Ovary (tissue), 7 donors: Measurements from ENCODE around the gene MGRN1.

GRCh38 chr16:4624704-4625551 is at the start of gene MGRN1:
Gene MGRN1 (plus strand): TSS chr16:4624826.
- PRO-cap, 7 experiments, result peak in 7 of 7 experiments; most common plus-strand start chr16:4624867 (in 4); most common minus-strand start chr16:4625397 (in 6)
- RAMPAGE, long total RNA, 2 experiments, result start-site peak on the plus strand in 2 of 2 experiments, at chr16:4624845-4624879 at its widest, 18 to 66 reads per replicate

GRCh38 chr16:4713115-4713647 is 19.8 kb downstream of the NUDT16L1 start:
- PRO-cap, 7 experiments, result no peak in any of the 7 experiments
- RAMPAGE, long total RNA, 2 experiments, result no peak in any of the 2 experiments

DNA sequence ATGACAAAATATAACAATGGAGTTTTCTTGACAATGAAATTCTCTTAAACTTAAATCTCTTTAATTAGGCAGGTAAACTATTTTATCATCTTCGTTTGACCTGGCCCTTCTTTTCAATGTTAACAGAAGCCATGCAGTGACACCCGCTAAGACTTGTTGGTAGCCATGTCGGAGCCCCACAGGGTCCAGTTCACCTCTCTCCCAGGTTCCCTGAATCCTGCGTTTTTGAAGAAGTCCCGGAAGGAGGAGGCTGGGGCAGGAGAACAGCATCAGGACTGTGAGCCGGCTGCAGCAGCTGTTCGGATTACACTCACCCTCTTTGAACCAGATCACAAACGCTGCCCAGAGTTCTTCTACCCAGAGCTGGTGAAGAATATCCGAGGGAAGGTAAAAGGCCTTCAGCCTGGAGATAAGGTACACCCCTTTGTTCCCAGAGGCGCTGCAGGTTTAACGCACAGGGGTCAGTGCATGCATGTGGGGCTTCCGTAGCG is 5.5 kb downstream of the UBN1 start:
- PRO-cap, 7 experiments, result no peak in any of the 7 experiments
- RAMPAGE, long total RNA, 2 experiments, result no peak in any of the 2 experiments

GRCh38 chr16:4868380-4869282 is 21.4 kb downstream of the UBN1 start:
- PRO-cap, 7 experiments, result no peak in any of the 7 experiments
- RAMPAGE, long total RNA, 2 experiments, result no peak in any of the 2 experiments

GRCh38 chr16:4876673-4877197 is 29.5 kb downstream of the UBN1 start:
- PRO-cap, 7 experiments, result no peak in any of the 7 experiments
- RAMPAGE, long total RNA, 2 experiments, result no peak in any of the 2 experiments

- PRO-cap, 7 experiments, result no peak in any of the 7 experiments
- RAMPAGE, long total RNA, 2 experiments, result no peak in any of the 2 experiments
Measured at GRCh38 chr16:4880844-4881480, 33.7 kb downstream of the UBN1 start.

DNA sequence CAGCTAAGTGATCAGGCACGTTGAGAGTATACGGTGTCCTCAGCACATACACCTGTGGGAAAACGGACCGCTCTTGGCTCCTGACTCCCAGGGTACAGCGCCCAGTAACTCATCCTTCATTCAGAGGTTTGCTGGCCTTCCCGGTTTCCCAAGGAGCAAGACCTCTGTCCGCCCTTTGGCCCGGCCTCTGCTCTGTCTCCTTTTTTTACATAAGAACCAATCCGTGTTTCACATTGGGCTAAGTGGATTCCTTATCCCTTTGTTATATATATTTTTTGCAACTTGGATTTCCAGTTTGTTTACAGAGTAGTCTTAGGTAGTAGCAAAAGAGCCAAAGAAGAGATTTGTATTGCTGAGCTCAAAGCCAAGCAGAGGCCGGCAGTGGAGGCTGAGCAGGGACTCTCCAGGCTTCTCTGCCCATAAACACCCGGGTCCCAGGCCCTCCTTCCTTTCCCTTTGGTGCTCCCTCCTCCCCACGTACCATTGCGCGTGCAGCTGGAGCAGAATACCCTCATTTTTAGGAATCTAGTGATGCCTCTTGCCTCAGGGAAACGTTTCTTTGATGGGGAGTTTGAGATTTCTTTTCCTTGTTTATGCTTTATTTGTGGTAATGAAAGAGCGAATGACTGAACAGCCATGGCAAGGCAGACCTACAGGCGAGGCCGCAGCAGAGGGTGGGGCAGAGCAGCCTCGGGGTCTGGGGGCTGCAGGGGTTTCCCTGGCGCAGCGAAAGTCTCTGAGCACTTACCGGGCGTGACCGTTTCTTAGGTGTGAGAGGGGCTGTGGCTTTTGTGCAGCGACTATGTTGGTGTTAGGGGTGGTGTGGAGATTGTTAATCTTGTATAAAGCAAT is 34.4 kb downstream of the UBN1 start:
- PRO-cap, 7 experiments, result no peak in any of the 7 experiments
- RAMPAGE, long total RNA, 2 experiments, result no peak in any of the 2 experiments

GRCh38 chr16:4891989-4893069 is 44.6 kb downstream of the PPL start:
- PRO-cap, 7 experiments, result peak in 7 of 7 experiments; most common minus-strand start chr16:4892496 (in 7)
- RAMPAGE, long total RNA, 2 experiments, result no peak in any of the 2 experiments

- PRO-cap, 7 experiments, result peak in 3 of 7 experiments; most common plus-strand start chr16:4935608 (in 2)
- RAMPAGE, long total RNA, 2 experiments, result no peak in any of the 2 experiments
Measured at GRCh38 chr16:4935028-4935983, 1.6 kb downstream of the PPL start.

DNA sequence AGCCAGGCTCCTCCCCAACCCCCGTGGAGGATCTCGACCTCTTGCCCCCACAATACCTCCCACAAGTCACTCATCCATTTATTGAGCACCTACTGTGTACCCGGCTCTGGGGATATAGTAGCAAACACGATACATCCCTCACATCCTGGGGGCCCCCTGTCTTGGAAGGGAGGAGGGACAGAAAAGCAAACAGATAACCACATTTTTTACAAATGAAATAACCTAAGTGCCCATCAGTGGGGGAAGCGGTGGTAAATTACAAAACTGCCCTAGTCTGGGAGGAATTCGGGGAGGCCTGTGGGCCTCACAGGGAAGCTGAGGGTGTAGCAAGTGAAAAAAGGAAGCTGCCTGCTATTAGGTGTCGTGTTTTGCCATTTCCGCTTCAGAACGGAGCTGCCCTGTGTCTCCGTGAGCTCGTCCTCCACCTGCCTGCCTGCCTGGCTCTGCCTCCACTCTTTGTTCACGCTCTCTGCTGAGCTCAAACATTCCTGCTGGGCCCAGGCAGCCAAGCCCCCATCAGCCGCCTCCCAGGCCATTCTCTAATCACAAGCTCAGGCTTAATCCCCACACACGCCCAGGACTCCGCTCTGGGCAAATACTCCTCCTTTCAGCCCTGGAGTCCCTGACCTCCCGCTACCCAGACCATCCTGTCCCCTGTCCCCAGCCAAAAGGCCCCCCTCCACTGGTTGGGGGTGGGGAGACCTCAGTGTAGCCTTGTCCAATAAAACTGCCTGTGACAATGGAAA is 10.3 kb upstream of the SEC14L5 start:
- PRO-cap, 7 experiments, result peak in 1 of 7 experiments; most common minus-strand start position 474 of the sequence (in 1)
- RAMPAGE, long total RNA, 2 experiments, result no peak in any of the 2 experiments

GRCh38 chr16:4981798-4982472 is 23.8 kb downstream of the SEC14L5 start:
- PRO-cap, 7 experiments, result no peak in any of the 7 experiments
- RAMPAGE, long total RNA, 2 experiments, result no peak in any of the 2 experiments

DNA sequence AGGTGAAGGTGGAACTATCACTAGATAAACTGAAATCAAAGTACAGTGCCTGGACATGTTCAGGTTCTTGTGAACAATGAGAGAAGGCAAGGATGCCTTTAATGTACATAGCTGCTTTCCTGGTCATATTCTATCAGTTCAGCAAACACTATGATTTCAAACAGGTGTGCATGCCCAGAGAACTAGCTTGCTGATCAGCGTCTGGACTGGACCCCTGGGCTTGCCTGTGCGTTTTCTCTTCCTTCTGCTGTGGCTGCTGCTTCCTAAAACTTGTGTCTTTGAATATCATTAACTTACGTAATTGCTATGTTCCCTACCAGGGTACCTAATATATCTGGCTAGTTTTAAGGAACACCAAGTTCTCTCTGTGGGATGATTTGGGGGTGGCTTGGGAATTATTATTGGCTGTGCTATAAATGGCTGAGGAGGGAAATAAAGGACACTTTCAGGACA is 707.7 kb downstream of the RBFOX1 start:
- PRO-cap, 7 experiments, result no peak in any of the 7 experiments
- RAMPAGE, long total RNA, 2 experiments, result no peak in any of the 2 experiments

- PRO-cap, 7 experiments, result no peak in any of the 7 experiments
- RAMPAGE, long total RNA, 2 experiments, result no peak in any of the 2 experiments
Measured at GRCh38 chr16:7675535-7675871, 914.8 kb downstream of the TMEM114 start.

GRCh38 chr16:8551314-8551889 is 38.9 kb downstream of the TMEM114 start:
- PRO-cap, 7 experiments, result no peak in any of the 7 experiments
- RAMPAGE, long total RNA, 2 experiments, result no peak in any of the 2 experiments

DNA sequence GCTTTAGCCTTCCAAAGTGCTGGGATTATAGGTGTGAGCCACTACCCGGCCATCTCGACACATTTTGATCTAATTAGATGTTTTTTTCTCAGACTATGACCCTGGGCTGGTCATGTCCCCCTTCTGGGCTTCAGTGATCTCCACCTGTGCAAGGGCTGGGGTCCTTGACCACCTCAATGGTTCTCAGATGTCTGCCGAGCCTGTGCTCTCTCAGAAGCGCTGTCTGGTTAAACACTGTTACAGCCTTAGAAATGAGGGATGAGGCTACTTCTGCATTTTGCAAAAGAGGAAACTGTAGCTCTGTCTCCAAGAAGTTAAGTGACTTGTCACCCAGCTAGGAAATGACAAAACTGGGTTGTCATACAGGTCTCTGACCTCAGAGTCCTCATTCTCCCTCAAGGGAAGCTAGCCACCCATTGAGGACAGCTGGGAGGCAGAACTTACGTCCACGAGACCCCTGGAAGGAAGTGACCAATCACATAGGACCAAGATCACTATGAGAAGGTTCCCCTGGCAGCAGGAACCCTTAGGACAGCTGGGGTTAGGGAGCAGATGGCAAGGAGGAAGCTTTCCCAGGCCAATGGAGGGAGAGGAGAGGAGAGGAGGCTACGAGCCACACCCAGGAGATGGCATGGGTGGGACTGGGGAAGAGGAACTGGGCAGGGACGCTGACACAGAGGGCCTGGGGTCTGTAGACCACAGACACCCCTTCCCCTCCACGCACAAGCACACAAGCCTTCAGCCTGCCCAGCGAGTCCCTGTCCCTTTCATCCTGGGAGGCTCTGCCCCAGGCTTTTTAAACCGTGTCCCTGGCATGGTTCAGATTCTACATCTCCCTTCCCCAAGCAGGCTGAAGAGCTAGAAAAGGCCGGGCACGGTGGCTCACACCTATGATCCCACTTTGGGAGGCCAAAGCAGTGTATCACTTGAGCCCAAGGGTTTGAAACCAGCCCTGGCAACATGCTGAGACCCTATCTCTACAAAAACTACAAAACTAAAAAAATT is 11.3 kb downstream of the METTL22 start:
- PRO-cap, 7 experiments, result peak in 3 of 7 experiments; most common plus-strand start position 529 of the sequence (in 3); most common minus-strand start position 225 of the sequence (in 1)
- RAMPAGE, long total RNA, 2 experiments, result no peak in any of the 2 experiments

DNA sequence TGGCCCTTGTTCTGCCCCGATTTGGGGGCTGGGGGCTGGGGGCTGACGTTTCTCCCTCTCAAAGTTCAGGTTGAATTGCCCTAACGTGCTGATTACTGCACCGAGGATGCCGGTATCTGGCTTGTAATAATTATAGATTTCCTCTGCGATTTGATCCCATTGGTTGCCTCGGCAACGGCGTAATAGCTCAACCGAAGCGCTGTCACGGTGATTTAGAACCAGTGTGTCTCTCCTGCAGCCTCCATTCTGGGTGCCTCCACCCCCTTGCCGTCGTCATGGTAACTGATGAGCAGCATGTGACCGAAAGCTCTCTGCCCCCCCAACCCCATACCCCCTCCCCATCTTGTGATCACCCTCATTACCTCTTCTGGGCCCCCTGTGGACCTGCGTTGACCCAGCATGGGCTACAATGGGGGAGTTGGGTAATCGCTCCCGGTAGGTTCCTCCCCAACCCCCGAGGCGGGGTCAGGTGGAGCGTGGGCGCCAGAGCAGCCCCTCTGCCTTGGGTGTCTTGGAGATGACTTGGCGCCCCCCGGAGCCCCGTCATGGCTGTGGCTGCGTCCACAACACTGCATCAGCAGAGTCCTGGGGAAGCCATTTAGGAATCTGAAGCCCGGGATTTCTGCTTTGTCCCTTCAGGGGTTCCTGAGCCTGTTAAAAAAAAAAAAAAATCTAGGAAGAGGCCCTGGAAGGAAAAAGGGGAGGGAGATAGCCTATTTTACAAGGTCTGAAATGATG is 38.4 kb downstream of the ABAT start:
- PRO-cap, 7 experiments, result no peak in any of the 7 experiments
- RAMPAGE, long total RNA, 2 experiments, result no peak in any of the 2 experiments

- PRO-cap, 7 experiments, result no peak in any of the 7 experiments
- RAMPAGE, long total RNA, 2 experiments, result no peak in any of the 2 experiments
Measured at GRCh38 chr16:8739692-8740565, 57.5 kb downstream of the TMEM186 start.

GRCh38 chr16:8831818-8832587 is 34.4 kb downstream of the PMM2 start:
- PRO-cap, 7 experiments, result no peak in any of the 7 experiments
- RAMPAGE, long total RNA, 2 experiments, result no peak in any of the 2 experiments

- PRO-cap, 7 experiments, result no peak in any of the 7 experiments
- RAMPAGE, long total RNA, 2 experiments, result no peak in any of the 2 experiments
Measured at GRCh38 chr16:8863951-8864149, 5.0 kb downstream of the CARHSP1 start.

DNA sequence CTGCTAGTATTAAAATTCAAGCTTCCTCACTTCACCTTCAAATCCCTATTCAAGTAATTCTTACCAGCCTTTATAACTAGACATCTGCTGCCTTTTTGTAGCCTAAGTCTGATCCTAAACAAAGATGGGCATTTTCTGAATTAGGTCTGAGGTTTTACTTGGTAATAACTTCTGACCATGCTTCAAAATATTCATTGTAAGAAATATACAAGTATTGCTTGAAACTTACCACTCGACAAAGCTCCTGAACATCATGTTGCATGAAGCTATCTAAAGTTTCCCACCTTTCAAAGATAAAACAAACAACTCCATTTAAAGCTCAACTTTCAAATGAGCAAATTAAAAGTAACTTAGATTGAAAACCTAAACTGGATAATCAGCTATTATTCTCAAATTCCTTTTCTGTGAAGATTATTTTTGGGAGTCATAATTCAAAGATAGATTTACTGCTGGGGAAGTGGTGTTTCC is 34.2 kb downstream of the LITAFD start:
- PRO-cap, 7 experiments, result no peak in any of the 7 experiments
- RAMPAGE, long total RNA, 2 experiments, result no peak in any of the 2 experiments